A172 (cell line): ENCODE data around the gene GCNT4.

DNA sequence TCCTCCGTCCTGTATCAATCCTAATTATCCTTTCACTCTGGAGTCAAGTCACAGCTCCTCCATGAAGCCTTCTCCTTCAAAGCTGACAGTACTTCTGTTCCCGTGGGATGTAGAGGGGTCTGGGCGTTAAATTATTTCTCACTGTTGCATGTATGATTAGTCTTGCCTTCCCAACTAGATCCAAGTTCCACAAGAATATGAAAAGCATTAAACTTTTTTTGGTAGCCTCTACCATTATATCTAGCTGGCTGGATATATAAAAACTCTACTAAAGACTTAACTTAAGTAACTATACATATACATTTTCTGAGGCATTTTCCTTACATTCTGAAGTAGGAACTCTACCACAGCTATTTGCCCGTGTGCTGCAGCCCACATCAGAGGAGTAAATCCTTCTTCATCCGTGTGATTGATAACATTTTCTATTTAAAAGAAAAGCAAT lies 10.3 kb downstream of the ANKRA2 start:
- RAMPAGE, long total RNA: no peak

- RAMPAGE, long total RNA: no peak
These were observed 1.1 kb downstream of the ANKRA2 start for GRCh38 chr5:73564473-73564656.

GRCh38 chr5:73663919-73664249 lies 37.9 kb downstream of the ARHGEF28 start:
- RAMPAGE, long total RNA: no peak

DNA sequence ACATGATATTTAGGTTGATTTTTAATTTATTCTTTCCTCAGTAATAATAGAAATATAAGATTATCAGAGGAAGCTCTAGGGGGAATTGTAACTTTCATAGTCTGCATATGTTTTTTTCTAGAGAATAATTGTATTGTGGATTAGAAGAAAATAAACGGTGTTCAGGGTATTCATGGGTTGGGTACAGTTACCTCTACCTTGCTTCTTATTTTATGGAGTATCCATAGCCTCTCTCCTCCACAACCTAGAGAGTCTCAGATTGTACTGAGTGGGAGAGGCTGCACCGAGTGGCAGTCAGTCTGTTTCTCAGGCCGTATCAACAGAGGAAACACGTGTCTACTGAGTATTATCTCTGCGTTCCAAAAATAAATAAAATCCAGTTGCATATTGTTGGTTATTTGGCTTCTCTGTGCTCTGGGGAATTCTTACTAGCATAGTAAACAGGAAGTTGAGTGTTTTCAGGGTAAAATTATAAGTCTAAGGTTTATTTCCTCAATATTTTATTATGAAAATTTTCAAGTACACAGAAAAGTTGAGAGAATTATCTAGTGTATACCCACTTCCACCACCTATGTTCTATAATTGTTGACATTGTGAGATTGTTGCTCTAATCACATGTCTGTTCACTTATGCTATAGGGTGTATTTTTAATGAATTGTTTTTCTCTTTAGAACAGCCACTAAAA lies 231.0 kb downstream of the ARHGEF28 start:
- RAMPAGE, long total RNA: no peak

DNA sequence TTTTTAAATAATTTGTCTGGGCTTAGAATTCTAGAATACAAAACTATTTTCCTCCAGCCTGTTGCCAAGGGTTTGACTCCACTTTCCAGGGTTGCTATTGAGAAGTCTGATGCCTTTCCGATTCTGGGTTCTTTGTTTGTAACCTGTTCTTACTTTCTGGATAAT lies 305.0 kb downstream of the ARHGEF28 start:
- RAMPAGE, long total RNA: no peak

GRCh38 chr5:74145612-74145811 lies 495.0 kb downstream of the ENC1 start:
- RAMPAGE, long total RNA: no peak

DNA sequence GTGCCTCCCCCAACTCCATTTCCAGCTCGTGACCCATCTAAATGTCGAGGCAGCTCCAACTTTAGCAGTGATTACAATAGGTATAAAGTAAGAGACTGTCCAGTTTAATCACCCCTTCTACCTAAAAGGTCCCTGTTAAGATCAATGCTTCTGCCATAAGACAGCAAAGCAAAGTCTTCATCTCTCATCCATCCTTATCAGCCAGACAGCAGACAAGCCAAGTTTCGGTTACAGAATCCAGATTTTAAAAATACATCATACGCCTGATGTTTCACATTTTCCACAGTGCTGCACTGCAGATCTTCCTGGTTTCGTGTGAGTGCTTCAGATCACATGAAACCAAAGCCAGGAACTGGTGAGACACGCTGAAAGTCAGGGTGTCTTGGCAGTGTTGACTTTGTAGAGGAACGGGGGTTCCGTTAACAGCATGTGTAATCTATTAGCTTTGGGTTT lies 447.7 kb downstream of the ENC1 start:
- RAMPAGE, long total RNA: no peak

DNA sequence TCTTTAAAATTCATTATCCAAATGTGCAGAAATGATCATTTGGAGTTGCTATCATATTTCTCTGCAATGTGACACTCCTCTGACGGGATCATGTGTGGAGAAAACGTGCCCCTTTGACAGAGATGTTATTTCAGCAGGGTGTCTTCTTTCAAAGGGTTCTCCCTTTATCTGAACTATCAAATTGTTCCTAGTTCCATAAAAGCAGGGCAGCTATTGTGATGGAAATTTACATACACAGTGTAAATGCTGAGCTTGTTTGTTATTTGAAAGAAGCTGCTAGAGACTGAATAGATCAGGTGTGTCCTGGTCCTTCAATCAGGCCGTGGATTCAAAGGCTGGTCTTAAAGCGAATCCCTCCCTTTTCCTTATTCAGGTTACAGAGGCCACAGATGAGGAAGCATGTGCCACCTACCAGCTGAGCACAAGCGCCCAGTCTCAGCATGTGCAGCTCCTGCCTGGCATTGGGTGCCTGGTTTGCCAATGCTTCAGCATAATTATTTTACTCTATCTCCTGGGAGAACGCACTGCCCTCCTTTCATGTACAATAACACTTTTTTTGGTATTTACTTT lies 433.8 kb downstream of the ENC1 start:
- RAMPAGE, long total RNA: no peak

GRCh38 chr5:74418676-74418951 lies 221.9 kb downstream of the ENC1 start:
- RAMPAGE, long total RNA: no peak

DNA sequence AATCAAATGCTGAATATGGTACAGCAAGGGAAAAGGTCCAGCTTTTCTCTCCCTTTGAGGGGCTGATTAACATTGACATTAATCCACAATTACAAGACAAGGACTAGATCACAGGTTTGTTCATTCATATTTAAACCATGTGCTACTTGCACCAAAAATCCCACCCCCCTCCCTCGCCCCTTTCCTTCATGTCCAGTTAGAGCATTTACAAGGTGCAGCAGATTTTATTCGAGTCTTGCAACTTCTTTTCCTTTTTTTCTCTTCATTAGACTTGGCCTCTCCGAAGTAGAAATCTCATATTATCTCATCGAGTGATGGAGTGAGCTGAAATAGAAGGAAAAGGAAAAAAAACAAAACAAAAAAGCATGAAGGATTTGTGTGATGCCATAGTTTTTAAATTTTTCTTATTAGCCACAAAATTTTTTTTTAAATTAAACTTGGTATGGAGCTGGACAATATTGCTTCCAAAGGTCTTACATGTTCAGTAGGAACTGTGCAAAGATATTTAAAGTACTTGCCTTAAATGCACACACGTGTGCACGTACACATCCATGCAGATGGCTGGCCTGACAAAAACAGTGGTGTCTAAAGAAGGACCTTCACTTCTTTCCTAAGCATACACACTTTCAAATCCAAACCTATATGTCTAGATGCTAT lies 10.7 kb downstream of the ENC1 start:
- RAMPAGE, long total RNA: no peak

DNA sequence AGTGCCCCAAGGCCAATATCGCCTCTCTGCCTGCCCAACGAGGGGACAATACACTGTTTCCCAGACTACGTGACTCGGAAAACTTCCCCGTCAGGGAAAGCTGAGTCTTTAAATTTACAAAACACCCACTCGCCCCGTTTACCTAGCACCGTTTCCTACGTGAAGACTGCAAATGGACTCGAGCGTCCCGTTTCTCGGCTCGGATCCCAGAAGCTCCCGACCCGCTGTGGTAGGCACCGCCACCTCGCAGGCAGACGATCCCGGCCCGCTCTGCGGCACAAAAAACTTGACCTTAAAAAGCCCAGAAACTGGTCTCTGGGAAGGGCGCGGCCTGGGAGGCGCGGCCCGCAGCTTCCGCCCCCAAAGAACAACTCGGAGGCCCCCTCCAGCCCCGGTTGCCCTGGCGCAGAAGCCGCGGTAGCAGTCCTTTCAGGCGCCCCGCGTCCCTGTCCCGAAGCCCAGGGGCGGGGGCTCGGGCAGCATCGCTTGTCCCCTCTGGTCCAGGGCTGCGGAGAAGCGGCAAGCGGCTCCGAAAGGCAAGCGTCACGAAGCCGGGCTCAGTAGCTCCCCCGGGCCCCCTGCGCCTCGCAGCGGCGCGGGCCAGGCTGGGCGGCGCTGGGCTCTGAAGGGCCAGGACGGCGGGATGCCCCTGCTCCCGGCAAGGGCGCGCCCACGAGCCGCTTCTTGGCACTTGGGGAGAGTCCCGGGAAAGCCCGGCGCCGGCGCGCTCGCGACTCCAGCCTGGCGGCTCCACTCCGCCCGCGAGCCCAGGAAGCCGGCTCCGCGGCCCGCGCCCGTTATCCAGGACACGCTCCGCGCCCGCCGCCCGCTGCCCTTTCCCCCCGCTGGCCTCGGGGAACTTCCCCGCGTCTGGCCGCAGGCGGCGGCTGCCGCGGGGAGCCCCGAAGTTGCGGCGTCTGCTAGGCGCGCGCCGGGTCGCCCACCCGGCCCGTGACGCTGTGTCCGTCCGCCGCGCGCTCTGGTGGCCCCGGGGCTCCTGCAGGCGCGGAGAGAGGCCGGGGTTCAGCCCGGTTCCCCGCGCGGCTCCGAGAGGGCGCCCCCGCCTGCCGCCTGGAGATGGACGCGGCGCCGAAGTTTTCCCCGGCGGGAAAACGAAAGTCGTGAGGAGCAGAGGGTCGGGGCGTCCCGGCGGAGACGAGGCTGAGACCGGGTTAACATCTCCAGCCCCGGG lies at the start of gene GCNT4:
GCNT4 (minus strand) TSS at position 272 of the 1,192 bp plus-strand sequence.
- RAMPAGE, long total RNA: no peak

DNA sequence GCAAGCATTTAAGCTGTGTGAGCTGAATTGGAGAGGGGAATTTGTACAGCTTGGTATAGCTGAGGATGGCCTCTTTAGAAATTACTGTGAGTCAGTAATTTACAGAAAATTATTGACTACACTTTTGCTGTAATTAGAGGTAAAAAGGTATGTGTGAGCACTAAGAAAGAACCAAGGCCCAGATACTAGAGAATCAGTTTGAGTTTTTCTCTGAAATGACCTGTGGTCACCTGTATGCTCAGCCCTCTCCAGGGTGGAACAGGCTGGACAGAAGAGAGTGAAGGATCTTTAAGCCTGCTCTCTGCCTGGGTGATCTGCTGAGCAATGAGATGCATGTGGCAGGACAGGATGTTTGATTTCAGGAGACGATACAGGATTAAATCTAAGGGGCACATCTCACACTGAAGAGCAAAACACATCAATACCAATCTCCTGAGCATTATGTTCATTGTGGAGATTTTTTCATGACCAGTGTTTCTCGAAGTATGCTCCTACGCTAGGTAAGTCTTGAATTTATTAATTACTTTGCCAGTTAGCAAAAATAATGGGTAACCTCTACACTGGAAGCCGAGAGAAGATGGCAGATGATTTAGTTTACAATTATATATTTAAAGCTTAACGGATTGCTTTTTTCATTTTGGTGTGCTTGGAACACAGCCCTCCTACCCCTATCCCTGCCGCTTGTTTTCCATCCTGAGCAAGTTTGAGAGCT lies 25.5 kb downstream of the HMGCR start:
- RAMPAGE, long total RNA: no peak

DNA sequence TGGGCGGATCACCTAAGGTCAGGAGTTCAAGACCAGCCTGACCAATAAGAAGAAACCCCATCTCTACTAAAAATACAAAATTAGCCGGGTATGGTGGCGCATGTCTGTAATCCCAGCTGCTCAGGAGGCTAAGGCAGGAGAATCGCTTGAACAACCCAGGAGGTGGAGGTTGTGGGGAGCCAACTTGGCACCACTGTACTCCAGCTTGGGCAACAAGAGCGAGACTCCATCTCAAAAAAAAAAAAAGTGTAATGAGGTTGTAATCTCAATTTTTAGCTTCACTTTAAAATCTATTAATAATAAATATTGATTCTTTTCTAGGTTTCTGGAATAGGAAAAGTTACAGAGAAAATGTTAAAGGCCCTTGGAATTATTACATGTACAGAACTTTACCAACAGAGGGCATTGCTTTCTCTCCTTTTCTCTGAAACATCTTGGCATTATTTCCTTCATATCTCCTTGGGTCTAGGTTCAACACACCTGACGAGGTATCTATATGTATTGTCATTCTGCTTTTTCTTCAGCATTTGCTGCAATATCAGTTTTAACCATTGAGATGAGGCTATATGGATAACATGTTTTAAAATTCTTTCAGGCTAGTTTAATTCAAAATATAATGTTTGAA lies 26.7 kb upstream of the ANKDD1B start:
- RAMPAGE, long total RNA: no peak

DNA sequence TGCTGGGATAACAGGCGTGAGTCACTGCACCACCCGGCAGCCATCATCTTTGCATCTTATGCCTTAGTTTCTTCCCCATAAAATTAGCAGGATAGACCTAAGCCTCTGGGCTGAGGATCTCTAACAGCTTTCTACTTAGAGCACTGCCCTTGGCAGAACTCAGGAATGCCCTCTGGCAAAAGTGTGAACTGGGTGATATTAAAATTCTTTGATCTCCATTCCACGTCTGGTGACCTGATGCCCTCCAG lies 15.3 kb upstream of the IQGAP2 start:
- RAMPAGE, long total RNA: no peak

- RAMPAGE, long total RNA: no peak
These were observed 62.9 kb downstream of the IQGAP2 start for GRCh38 chr5:76465875-76466494.

DNA sequence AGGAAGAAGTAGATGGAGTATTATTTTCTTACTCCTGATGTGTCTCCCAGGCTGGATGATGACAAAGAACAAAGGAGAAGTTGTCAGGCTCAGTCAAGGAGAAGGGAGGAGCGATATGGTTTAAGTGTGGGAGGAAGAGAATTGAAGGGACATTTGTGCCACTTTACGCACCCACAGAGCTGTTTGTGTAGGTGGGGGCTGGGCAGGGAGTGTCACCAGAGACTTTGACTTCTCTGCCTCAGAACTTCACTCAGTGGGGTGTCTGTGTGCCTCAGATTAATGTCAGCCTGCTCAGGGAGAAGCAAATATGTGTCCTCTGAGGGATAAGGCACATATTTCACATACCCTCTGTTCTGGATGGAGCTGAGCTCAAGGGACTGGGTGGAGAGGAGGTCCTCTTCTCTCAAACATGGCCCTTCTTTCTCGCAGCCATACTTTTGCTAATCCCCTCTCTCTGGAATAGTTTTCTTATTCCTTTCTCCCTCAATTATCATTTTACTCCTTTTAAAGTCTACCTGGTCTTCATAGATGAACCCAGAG lies 76.9 kb downstream of the IQGAP2 start:
- RAMPAGE, long total RNA: no peak

DNA sequence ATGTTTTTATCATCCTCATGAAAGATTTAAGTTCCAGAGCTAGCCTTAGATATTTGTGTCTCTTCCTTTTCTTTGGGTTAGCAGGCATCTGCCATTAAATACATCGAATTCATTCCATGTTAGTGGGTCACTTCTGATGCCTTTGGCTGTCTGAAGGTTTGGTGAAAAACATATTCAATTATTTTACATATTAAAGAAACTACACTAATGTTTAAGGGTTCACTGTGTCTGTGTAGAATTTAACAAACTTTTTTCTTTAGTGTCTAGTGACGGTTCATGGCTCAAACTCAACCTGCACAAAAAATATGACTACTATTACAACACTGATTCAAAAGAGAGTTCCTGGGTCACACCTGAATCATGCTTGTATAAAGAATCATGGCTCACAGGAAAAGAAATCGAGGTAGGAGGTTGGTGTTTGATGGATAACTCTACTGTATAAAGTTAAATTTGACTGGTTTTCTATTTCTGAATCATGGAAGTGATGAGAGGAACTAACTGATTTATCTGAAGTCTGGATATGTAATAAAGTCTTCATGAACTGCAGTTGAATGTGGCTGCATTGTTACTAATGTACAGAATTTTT lies 13.7 kb upstream of the F2RL2 start:
- RAMPAGE, long total RNA: no peak

- RAMPAGE, long total RNA: no peak
These were observed 2.4 kb downstream of the F2R start for GRCh38 chr5:76718294-76718719.

- RAMPAGE, long total RNA: no peak
These were observed 5.8 kb downstream of the CRHBP start for GRCh38 chr5:76958495-76959153.

- RAMPAGE, long total RNA: no peak
These were observed 27.5 kb downstream of the ZBED3 start for GRCh38 chr5:77059590-77060006.